ENCODE results near the gene PDPN.

DNA sequence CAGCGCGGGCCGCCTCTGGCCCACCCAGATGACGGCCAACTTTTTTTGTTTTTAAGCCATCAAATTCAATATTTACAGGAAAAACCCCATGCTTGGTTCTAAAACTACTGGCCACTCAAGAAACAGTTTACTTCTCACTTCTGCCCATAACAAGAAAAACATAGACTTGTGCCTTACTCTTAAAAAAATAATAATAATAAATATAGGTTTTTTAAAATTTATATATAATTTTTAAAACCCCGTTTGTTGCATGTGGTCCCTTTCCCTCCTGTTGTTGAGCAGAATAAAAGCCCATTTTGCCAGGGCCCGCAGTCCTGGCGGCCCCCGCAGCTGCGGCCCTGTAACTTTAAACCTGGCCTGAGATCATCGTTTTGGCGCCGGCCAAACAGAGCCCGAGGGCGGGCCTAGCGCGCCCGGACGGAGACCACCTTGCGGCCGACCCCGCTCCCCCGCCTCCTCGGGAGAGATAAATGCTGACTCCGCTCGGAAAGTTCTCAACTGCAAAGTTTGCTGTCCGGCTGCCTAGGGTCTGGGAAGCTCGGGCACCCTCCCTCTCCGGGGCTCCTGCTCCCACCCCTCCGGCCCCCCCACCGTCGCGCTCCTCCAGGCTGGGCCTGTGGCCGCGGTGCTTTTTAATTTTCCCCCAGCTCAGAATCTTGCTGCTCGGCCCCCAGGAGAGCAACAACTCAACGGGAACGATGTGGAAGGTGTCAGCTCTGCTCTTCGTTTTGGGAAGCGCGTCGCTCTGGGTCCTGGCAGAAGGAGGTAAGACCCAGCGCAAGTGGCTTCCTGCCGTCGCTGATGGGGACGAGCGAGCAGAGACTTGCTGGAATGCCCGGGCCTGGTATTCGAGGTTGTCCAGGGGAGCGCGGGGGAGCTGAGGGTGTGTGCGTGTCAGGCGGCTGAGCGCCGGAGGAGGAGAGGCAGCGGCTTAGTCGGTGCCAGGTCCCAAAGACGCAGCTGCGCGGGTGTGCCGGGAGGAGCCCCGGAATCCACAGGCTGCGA lies at the start of gene PDPN:
Gene PDPN, plus strand, starts transcription at position 497 of the 1,005 bp plus-strand sequence.
- PRO-cap, 2 experiments, result peak in 2 of 2 experiments; most common plus-strand start position 395 of the sequence (in 2); most common minus-strand start position 800 of the sequence (in 1)

DNA sequence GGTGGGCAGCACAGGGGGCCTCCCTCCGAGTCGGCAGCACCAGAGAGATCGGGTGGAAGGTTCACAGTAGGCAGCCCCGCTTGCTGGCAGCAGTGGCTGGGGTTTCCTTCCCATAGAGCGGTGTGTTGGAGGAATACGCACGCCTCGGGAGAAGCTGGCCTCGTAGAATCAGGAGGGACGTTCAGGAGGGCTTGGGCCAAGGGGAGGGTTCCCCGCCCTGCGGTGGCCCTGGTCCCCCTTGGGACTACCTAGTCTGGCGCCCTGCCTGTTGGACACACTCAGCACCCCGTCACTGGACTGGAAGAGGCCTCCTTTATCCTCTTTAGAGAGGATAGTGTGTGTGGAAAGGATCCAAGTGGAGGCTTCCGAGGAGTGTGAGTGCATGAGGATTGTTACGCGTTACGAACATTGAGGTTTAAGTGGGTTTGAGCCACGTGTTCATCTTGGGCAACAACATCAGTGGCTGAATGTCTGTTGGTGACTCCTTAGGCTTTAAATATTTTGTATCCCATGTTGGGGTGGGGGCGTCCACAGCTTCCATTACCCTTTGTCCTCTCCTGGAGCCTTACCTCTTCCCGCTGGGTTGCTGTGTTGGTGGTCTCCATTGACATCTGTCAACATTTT lies 821 bp downstream of the PDPN start:
- PRO-cap, 2 experiments, result no peak in any of the 2 experiments

DNA sequence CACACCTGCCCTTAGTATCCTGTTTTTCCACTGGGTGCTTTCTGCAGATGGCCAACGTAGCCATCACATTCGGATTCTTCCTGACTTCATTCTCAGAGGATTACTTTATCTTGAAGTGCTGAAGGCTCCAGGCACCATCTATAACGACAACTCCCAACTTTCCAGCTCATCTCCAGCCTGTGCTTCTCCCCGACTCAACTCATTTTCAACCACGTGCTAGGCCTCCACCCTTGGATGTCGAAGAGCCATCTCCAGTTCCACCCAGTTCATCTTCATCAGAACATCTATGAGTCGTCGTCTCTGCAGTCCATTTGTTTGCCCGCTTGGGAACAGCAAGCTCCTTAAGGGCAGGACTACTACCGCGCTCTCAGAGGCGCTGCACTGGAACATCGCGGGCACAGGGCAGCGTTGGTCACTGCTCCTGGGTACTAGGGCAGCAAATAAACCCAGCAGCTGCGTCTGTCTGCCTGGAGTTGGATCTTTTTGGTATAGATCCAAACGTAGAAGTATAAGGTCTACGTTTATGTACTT lies 576 bp upstream of the PRDM2 start:
- PRO-cap, 2 experiments, result no peak in any of the 2 experiments

DNA sequence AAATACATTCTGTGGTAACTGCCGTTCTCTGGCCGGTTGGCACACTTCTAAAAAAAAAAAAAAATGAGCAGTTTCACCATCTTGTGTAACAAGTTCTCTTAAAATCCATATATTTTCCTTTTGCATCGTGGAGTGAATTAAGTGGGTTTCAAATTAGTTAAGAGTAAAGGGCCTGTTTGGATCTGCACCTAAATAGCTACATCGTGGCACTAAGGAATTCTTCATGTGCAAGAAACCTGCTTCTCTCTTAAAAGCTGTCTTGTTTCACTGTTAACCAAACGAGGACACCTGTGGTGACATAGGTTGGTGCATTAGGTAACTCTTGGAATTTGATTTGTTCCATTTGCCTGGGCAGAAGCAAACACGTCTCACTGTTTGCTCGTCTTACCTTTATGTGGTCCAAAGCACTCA lies 60.8 kb downstream of the PRDM2 start:
- PRO-cap, 2 experiments, result no peak in any of the 2 experiments

GRCh38 chr1:13812847-13813417 lies 112.9 kb downstream of the PRDM2 start:
- PRO-cap, 2 experiments, result no peak in any of the 2 experiments

DNA sequence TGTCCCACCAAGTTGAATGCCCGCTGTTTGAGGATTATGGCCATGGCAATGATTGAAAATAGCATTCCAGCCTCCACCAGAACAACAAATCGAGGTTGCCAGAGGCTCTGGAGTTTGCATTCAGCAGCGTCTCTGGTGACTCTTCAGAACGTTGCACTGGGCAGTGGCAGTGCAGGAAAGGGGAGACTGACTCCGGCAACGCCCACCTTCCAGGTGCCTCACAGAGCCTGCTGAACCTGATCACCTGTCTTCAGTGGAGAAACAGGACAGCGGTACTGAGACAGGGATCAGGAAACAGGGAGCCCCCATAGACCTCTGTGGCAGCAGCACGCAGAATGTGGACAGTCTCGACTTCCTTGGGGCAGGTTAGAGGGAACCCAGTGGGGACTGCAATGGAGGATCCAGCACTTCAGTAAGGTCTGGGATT lies 128.4 kb downstream of the PRDM2 start:
- PRO-cap, 2 experiments, result no peak in any of the 2 experiments

- PRO-cap, 2 experiments, result no peak in any of the 2 experiments
These were observed 227.4 kb downstream of the PRDM2 start for GRCh38 chr1:13927311-13927906.

DNA sequence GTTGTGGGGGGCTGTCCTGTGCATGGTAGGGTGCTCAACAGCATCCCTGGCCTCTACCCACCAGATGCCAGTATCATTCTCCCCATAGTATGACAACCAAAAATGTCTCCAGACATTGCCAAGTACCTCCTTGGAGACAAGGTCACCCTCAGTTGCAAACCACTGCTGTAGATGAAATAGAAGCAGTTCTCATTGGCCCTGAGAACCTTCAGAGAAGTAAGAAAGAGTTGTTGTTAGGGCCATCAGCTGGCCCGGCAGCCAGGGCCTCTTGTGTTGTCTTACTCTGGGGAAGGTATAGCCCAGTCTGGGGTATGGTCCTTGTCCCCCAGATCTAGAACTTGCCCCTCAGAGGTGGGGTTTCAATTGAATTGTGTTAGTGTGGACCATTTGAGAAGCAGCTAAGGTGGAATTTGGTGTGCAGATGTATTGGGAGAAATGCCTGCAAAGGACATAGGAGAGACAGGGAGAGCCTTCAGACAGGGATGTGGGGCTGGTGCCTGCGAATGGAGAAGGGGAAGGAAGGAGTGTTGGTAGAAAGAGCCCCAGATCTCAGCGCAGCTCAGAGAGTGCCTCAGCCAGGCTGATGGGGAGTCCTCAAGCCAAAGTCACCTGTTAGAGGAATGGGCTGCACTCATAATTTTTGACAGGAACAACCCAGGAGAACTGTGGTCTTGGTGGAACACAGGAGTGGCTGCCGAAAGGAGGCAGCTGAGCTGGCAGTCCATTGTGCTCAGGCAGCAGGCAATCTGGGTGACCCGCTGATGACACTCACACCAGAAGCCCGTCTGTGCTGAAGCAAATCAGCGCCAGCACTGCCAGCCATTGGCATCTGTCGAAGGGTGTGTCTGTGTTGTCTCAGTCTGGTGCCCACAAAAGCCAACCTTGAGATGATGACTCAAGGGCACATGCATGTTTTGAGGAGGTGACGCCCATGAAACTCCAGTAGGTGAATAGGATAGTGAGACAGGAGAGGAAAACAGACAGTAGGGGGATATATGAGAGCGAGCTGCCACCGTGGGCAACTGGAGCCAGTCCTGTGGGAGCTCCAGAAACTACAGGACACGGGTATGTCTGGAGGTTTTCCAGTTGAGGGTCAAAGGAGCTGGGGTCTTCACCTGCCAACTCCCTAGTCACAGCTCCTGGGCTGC lies 167.0 kb downstream of the KAZN start:
- PRO-cap, 2 experiments, result no peak in any of the 2 experiments

DNA sequence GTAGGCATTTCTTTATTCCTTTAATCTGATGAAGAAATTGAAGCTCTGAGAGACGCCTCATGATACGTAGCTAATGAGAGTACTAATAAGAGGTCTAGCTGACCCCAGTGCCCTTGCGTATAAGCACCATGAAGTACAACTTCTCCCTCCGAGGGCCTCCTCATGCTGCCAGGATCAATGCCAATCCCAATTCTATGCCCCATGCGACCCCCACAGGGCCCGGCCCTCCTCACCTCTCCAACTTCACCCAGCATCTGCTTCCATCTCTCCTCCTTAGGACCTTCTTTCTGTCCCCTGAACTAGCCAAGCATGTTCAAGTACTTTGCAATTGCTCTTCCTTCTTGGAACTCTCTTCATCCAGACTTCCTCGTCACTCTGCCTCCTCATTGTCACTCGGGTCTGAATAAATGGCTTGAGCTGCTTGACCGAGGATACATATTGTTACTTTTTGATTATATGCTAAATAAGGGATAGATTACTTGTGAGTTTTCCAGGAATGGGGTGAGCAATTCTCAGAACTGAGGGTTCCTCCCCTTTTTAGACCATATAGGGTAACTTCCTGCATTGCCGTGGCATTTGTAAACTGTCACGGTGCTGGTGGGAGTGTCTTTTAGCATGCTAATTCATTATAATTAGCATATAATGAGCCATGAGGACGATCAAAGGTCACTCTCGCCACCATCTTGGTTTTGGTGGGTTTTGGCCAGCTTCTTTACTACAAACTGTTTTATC lies 179.0 kb downstream of the KAZN start:
- PRO-cap, 2 experiments, result no peak in any of the 2 experiments

- PRO-cap, 2 experiments, result no peak in any of the 2 experiments
These were observed 264.7 kb downstream of the KAZN start for GRCh38 chr1:14863124-14863655.

DNA sequence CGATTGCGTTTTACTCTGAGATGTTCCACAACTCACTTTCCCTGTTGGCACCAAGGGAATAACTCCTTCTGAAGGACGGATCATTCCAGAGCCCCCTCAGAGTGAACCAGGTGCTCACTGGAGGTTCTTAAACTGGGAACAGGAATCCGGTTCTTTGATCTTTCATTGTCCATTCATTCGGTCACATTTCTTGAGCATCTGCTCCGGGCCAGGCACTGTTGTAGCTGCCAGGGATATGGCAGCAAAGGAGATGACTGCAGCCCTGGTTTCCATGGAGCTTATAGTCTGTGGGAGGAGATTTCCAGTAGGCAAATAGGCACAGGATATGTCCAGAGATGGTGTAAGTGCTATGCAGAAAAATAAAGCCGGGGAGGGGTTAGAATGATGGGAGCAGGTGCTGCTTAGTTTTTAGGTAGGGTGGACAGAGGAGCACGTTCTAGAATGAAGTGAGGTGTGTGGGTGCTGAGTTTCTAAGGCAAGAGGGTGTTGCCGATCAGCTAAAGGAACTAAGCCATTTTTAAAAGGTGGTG lies 226.4 kb upstream of the TMEM51 start:
- PRO-cap, 2 experiments, result no peak in any of the 2 experiments

DNA sequence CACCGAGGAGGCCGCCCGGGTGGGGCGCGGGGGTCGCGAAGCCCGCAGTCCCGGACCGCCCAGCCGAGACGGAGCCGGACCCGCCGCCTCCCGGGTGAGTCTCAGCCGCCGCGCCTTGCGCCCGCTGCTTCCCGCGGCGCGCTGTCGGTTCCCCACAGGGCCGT lies 196 bp downstream of the TMEM51 start:
- PRO-cap, 2 experiments, result no peak in any of the 2 experiments

GRCh38 chr1:15156142-15156729 lies 2.7 kb downstream of the TMEM51 start:
- PRO-cap, 2 experiments, result no peak in any of the 2 experiments

- PRO-cap, 2 experiments, result no peak in any of the 2 experiments
These were observed 22.9 kb downstream of the TMEM51 start for GRCh38 chr1:15176293-15177097.

DNA sequence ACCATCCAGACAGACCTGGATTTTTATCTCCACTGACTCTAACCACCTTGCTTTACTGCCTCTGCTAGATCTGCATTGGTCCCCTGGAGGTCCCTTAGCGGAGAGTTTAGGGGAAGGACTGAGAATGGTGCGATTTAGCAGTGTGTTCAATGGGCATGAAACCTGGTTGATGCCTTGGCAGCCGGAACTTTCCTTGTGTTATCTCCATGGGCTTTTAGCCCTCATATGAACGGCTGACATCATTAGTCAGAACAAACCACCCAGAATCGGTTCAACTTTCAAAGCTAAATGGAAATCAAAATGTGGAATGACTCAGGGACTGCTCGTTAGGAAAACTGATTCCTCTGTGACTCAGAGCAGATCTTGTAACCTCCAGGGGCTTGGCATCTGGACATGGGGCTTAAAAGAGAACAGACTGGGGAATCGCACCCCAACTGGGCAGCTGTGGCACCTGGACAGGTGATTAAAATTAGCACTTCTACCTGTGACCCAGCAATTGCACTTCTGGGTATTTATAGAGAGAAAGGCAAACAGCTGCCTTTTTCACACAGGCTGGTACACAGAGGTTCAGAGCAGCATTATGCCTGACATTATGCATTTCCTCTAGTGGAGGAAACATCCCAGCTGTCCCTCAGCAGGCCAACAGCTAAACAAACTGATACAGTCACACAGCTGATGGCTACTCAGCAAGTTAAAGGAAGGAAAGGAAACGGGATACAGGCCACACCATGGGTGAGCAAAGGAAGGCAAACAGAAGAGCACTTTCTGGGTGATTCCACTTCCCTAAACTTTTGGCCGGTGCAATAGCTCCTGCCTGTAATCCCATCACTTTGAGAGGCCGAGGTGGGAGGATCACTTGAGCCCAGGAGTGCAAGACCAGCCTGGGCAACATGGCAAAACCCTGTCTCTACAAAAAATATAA lies 25.4 kb downstream of the TMEM51 start:
- PRO-cap, 2 experiments, result no peak in any of the 2 experiments

DNA sequence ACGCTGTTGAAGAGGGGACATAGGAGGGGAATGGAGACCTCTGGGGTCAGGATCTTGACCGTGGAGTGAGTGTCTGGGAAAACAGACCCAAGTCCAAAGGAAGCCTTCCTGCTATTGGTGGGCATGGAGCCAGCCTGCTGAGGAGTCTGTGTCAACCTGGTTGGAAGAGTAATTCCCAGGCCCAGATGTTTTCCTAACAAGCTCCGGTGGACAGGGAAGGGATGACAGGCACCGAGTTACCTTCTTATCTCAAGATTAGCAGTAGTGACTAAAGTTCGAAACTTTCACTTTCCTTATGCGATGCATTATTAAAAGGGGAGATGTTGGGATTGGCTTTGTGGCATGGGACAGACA lies 25.9 kb upstream of the FHAD1 start:
- PRO-cap, 2 experiments, result no peak in any of the 2 experiments

DNA sequence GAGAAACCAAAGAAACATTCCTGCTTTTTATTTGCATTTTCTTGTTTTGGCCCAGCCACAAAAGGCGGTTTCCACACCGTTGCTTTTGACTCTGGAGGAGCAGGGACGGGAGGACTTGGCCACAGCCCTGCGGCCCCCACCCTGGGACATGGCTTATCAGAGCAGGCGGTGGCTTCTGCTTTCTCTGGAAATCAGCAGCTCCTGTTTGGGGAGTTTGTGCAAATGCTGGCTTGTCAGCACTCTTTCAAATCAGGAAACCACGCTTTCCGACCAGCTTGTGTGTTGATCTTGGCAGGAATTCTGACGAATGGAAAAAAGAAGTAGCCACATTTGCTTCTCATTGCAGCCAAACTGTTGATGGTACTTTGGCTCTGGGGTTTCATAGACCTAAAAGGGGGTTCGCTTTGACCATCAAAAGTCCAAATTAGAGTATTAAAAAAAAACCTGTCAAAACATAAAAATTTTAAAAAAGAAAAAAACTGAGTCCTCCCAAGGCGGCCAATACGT lies 80.9 kb upstream of the EFHD2 start:
- PRO-cap, 2 experiments, result no peak in any of the 2 experiments

- PRO-cap, 2 experiments, result no peak in any of the 2 experiments
These were observed 69.3 kb upstream of the EFHD2 start for GRCh38 chr1:15340305-15340818.

- PRO-cap, 2 experiments, result no peak in any of the 2 experiments
These were observed 63.9 kb upstream of the EFHD2 start for GRCh38 chr1:15345565-15346464.

- PRO-cap, 2 experiments, result no peak in any of the 2 experiments
These were observed 53.6 kb upstream of the EFHD2 start for GRCh38 chr1:15356065-15356492.

Data from heart right ventricle (tissue), 2 donors.